SK-N-DZ (cell line): ENCODE data around the gene C16orf95.

DNA sequence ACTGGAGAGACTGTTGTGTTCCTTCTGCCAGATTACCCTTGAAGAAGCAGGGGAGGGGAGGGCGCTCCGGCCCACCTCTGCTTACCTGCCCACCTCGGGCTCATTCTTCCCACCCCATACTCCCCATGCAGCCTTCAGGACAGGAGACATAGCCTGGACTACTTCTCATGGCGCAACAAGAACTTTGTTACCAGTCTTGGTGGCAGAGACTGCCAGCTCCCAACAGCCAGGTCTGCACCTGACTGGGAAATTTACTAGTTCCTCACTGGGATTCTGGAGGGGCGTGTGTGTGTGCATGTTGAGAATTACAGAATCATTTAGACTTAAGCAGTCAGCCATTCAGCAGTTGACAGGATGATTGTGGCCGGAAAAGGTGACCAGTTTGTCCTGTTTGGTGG, 8.6 kb downstream of the GSE1 start:
RAMPAGE:
- cytosol, long total RNA: no peak
- nucleus, long total RNA: no peak

GRCh38 chr16:85626859-85627877, 14.0 kb downstream of the GSE1 start:
RAMPAGE:
- cytosol, long total RNA: no peak
- nucleus, long total RNA: no peak

DNA sequence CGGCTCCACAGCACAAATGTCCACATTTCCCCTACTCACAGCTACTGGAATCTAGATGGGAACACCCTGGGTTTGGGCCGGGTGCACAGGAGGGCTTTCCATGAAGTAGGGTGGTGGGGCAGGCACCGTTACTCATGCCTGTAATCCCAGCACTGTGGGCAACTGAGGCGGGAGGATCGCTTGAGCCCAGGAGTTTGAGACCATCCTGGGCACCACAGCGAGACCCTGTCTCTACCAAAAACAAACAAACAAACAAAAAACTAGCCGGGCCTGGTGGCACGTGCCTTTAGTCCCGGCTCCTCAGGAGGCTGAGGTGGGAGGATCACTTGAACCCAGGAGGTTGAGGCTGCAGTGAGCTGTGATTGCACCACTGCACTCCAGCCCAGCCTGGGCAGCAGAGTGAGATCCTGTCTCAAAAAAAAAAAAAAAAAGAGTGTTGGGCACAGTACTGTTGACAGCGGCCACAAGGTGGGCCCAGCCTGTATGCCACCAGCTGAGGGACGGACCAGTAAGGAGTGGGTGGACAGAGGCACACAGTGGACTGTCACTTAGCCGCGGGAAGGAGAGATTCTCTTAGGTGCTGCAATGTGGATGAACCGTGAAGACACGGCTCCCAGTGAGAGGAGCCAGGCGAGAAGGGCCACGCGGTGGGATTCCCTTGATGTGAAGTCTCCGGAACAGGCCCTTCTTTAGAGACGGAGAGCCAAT, 31.0 kb downstream of the GSE1 start:
RAMPAGE:
- cytosol, long total RNA: no peak
- nucleus, long total RNA: no peak

DNA sequence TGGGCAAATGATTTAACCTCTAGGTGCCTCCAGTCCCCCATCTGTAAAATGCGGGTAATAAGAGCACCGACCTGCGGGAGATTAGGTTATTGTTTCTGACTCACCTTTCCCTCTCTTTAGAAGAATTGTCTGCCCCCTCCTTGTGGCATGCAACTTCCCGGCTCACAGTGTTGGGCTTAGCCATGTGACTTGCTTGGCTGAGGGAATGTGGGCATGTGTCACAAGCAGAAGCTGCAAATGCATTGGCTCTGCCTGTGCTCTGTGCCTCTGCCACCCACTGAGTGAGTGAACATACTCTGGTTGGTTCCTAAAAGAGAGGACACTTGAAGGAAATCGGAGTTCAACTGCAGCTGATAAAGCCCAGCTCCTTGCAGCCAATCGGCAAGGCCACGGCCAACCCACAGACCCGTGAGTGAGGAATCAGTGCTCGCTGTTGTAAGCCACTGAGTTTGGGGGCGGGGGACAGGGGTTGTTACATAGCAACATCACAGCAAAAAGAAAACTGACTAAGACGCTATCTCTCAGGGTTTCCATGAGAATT, 10.8 kb upstream of the GINS2 start:
RAMPAGE:
- cytosol, long total RNA: no peak
- nucleus, long total RNA: no peak

DNA sequence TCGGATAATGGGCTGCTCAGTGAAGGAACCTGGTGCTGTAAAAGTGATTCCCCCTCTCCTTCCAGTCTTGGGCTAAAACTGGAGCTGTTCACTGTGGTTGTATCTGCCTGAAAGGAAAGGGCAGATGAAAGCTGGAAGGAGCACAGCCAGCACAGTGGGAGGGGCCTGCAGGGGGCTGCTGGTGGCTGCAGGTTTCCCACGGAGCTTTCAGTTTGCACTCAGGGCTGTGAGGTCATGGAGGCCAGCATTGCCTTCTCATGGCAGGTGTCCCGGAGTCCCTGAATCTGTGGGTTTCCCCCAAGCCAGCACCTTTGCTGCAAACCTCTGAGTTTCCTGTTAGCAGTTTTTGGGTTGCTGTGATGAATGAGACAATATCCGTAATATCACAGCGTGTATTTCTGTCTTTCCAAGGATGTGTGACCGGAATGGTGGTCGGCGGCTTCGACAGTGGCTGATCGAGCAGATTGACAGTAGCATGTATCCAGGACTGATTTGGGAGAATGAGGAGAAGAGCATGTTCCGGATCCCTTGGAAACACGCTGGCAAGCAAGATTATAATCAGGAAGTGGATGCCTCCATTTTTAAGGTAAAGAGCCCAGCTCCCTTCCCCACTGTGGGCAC, 3.8 kb downstream of the IRF8 start:
RAMPAGE:
- cytosol, long total RNA: no peak
- nucleus, long total RNA: no peak

GRCh38 chr16:85904457-85904750, 5.4 kb downstream of the IRF8 start:
RAMPAGE:
- cytosol, long total RNA: no peak
- nucleus, long total RNA: no peak

DNA sequence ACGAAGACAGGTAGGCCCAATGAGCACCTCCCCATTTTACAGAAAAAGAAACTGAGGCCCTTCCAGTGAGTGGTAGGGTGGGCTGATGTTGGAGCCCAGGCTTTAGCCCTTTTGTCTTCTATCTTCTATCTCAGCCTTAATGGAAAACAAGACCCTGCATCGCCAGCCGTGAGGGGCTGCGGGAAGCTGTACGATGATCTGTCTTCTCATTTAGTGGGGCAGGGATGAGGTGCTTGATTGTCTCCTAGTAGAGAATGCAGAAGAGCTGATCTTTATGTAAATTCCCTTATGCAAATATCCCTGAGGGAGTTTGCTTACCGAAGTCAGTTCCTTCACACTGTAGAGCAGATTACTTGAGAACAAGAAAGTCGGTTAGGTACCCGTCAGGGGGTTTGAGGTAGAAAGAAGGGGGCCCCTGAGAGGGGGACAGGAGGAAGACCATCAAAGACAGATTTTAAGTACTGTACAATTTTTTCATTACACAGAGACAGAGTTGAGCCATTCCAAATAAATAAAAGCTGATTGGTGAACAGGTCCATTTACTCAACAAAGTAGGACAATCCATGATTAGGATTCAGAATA, 66.2 kb downstream of the IRF8 start:
RAMPAGE:
- cytosol, long total RNA: no peak
- nucleus, long total RNA: no peak

RAMPAGE:
- cytosol, long total RNA: no peak
- nucleus, long total RNA: no peak
Observed at GRCh38 chr16:86077669-86078796, 179.1 kb downstream of the IRF8 start.

GRCh38 chr16:86142333-86142532, 243.3 kb downstream of the IRF8 start:
RAMPAGE:
- cytosol, long total RNA: no peak
- nucleus, long total RNA: no peak

RAMPAGE:
- cytosol, long total RNA: no peak
- nucleus, long total RNA: no peak
Observed at GRCh38 chr16:86287802-86288419, 222.4 kb upstream of the FOXF1 start.

GRCh38 chr16:86297443-86298025, 212.8 kb upstream of the FOXF1 start:
RAMPAGE:
- cytosol, long total RNA: no peak
- nucleus, long total RNA: no peak

GRCh38 chr16:86343088-86343879, 167.0 kb upstream of the FOXF1 start:
RAMPAGE:
- cytosol, long total RNA: no peak
- nucleus, long total RNA: no peak

RAMPAGE:
- cytosol, long total RNA: no peak
- nucleus, long total RNA: no peak
Observed at GRCh38 chr16:86467113-86467669, 43.1 kb upstream of the FOXF1 start.

GRCh38 chr16:86581582-86582000, 3.2 kb downstream of the FOXL1 start:
RAMPAGE:
- cytosol, long total RNA: no peak
- nucleus, long total RNA: no peak

RAMPAGE:
- cytosol, long total RNA: no peak
- nucleus, long total RNA: no peak
Observed at GRCh38 chr16:86669701-86670426, 91.5 kb downstream of the FOXL1 start.

RAMPAGE:
- cytosol, long total RNA: no peak
- nucleus, long total RNA: no peak
Observed at GRCh38 chr16:86761462-86762275, 183.3 kb downstream of the FOXL1 start.

DNA sequence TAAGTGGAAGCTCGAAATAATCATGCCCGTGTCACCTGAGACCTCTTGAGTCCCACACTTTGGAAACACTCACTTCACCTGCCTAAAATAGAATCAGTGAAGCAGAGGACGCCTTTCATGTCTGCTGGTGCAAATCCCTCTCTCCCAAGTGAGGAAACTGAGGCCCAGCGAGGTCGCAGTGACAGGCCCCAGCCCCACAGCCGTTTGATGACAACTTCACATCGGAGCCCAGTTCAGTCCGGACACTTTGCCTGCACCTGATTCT, 284.6 kb downstream of the C16orf95 start:
RAMPAGE:
- cytosol, long total RNA: no peak
- nucleus, long total RNA: no peak

DNA sequence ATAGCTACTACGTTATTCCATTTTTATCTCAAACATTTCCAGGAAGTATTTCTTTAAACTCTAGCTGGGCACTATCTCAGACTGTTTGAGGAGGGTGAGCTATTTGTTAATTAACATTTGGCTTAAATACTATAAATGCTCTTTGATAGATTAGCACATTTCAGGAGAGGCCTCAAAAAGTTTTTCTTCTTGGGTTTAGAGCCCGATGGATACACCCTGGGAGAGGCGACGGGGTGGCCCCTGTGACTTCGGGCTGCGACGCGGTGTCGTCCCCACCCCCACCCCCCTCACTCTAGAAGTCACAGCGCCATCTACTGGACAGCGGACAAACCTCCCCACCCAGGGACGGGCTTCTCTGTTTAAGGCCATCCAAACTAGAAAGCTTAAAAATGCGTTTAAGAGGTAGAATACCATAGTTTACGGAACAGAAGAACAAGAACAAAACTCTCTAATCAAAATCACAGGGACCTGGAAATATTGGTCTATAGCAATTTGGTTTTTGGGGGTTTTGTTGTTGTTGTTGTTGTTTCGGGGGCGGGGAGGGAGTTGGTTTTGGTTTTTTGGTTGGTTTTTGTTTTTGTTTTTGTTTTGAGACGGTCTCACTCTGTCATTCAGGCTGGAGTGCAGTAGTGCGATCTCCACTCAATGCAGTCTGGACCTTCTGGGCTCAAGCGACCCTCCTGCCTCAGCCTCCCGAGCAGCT, 254.5 kb downstream of the C16orf95 start:
RAMPAGE:
- cytosol, long total RNA: no peak
- nucleus, long total RNA: no peak

RAMPAGE:
- cytosol, long total RNA: start-site peak on the plus strand at chr16:87317508-87317529, 20 and 16 reads in 2 replicates
- nucleus, long total RNA: start-site peak on the plus strand at chr16:87317508-87317545, 254 and 87 reads in 2 replicates
Observed at GRCh38 chr16:87317146-87318126, at the start of gene C16orf95. TSS of gene C16orf95 (minus strand) at chr16:87317392.

DNA sequence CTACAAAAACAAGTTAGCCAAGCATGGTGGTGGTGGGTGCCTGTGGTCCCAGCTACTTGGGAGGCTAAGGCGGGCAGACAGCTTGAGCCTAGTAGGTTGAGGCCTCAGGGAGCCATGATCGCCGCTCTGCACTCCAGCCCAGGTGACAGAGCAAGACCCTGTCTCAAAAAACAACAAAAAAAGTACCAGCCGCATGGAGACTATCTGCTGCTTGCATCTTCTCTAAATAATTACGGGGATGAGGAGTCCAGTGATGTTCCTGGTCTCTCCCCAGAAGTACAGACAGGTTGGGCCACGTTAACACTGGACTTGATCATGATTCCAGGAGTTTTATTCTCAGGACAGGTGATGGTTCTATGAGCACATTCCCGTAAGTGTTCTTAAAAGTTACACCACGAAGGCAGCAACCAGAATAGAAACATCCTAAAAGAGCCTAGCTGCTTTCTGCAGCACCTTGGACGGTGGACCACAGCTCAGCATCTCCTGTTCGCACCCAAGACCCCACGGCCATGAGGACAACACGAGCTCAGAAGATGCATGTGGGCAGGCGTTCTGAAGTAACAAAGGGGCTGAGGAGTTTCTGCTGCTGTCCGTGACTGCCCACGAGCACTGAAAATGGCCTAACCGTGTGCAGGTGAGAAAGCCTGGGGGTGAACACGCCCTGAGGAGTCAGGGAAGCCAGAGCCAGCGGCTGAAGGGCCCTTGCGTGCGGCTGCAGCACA, 10.5 kb upstream of the C16orf95 start:
RAMPAGE:
- cytosol, long total RNA: no peak
- nucleus, long total RNA: no peak